Right cardiac atrium (tissue), 1 donor: ENCODE results near the genes SCRG1, CEP44, ADAM29 and SPATA4.

DNA sequence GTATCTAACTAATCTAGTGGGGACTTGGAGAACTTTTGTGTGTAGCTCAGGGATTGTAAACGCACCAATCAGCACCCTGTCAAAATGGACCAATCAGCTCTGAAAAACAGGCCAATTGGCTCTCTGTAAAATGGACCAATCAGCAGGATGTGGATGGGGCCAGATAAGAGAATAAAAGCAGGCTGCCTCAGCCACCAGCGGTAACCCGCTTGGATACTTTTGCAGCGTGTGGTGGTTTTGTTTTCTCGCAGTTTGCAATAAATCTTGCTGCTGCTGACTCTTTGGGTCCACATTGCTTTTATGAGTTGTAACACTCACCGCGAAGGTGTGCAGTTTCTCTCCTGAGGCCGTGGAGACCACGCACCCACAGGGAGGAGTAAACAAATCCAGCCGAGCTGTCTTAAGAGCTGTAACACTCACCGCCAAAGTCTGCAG lies 2.2 kb upstream of the AADAT start:
- PRO-cap = no peak

GRCh38 chr4:172705400-172705599 lies 463.3 kb upstream of the GALNT7 start:
- PRO-cap = no peak

GRCh38 chr4:172963613-172964006 lies 205.0 kb upstream of the GALNT7 start:
- PRO-cap = no peak

DNA sequence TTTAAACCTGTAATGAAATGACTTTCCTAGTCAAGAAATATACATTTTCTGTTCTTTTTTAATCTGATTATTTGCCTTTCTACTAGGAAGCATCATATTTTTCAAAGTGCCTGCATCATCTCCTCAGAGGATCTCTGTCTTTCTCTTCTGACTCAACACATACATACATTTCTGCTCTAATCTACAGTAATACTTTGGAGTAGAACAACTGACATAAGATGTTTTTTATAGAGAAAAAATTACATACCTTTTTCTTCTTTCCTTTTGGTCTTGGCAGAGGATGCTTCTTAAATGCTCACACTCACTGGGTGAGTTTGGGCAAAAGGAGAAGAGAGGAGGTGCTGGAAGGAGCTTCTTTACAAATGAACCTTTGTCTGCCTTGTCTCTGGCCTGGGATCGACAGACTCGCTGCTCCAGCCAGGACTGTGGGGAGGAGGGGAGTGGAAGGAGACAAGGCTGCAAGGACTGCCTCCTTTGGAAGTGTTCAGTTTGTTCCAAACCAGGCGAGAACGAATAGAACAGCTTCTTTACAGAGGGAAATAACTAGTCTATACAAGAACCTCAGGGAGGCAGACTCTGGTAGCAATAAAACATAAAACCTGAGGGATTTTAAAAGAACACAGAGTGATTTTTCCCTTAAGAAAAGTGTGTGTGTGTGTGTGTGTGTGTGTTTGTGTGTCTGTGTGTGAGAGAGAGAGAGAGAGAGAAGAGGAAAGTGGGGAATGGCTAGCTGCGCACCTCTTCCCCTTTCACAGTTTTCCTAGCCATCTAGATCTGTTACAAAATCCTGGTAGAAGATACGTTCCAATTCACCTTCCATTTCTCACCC lies at the start of gene SCRG1:
Gene SCRG1, minus strand, starts transcription at position 296 of the 829 bp plus-strand sequence.
- PRO-cap = no peak

DNA sequence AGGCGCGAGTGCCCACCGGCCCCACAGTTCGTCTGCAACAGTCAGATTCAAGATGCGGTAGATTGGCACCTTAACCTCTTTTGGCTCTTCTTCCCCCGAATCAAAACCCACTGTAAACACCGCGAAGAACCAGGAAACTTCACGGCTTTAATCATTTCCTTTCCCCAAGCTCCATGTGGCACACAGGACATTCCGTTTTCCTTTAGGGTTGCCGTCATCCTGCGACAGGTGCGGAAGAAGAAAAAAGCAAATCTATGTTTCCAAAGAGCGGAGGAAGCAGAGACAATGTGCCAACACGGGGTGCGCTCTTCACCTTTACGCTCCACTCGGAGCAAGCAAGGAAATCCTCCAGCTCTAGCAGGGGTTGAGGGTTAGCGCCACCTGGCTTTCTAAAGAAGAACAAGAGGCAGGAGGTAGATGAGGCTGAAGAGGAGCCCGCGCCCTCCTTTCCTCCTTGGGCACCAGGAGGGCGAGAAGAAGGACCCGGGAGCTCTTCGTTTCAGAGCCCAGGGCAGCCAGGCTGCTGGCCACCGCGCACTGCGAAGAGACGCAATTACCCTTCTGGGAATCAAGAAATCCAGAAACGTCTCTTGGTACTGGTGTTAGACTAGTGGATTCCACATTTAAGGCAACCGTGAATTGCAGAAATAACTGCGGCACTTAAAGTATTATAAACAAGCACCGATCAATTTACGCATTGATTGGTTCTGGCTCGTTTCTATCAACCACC lies 35.7 kb downstream of the HAND2 start:
- PRO-cap = no peak

DNA sequence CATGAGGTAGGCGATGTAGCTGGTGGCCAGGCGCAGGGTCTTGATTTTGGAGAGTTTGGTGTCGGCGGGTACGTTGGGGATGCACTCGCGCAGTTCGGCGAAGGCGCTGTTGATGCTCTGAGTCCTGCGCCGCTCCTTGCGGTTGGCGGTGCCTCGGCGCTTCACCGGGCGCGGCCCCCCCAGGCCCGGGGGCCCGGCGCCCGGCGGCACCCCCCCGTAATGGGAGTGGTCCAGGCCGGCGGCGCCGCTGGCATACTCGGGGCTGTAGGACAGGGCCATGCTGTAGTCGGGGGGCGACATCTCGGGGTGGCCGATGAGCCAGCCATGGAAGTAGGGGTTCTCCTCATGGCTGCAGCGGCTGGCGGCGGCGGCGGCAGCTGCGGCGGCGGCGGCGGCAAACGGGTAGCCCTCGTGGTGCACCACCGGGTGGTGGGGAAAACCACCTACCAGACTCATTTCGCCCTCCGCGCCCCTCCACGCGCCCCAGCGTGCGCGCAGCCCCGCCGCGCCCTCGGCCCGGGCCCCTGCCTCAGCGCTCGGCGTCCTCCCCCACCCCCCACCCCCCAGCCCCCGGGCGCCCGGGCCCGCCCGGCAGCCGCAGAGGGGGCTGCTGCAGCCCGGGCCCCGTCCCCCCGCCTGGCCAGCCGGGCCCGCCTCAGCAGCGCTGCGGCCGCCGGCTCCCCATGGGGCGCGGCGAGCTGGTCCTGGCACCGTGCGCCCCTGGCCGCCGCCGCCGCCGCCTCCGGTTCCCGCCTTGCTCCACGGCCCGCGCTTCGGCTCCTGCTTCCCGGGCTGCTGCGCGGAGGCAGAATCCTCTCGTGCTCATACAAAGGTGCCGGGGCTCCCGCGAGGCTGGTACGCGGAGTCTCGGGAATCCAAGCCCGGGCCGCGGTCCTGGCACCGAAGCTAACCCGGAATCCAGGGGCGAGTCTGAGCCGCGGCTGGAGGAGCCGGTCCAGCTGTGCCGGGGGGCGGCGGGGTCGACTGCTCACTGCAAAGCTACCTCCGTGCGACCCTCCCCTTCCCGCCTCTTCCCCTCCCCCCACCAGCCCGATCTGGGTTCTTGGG lies 861 bp downstream of the HAND2 start:
- PRO-cap = bidirectional peak, plus-strand start at position 283 of the sequence, minus-strand start at position 138 of the sequence; bidirectional peak, plus-strand start at position 637 of the sequence, minus-strand start at position 638 of the sequence

DNA sequence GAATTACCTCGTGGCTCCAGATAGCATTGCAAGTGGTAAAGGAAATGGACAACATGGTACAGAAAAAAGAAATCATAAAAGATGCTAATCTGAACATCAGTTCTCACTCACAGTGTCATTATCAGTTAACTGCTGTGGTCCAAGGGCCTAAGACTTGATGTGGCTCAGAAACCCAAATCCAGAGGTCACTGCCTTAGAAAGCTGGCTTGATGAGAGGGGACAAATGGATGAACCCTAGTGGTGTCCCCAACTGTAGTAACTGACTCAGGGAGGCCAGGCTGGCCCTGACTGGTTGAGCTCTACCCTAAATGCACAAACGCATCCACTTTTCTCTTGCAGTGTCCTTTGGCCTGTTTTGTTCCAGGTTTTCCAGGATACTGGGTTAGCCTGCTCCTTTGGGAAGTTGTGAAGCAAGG lies 2.6 kb upstream of the HAND2 start:
- PRO-cap = no peak

- PRO-cap = no peak
Observed at GRCh38 chr4:174282958-174283506, 435 bp downstream of the FBXO8 start.

GRCh38 chr4:174283507-174284590 lies at the start of gene CEP44:
Gene CEP44, plus strand, starts transcription at chr4:174283911.
- PRO-cap = bidirectional peak, plus-strand start at chr4:174283923, minus-strand start at chr4:174283651

- PRO-cap = no peak
Observed at GRCh38 chr4:174284591-174284801, 785 bp downstream of the CEP44 start.

DNA sequence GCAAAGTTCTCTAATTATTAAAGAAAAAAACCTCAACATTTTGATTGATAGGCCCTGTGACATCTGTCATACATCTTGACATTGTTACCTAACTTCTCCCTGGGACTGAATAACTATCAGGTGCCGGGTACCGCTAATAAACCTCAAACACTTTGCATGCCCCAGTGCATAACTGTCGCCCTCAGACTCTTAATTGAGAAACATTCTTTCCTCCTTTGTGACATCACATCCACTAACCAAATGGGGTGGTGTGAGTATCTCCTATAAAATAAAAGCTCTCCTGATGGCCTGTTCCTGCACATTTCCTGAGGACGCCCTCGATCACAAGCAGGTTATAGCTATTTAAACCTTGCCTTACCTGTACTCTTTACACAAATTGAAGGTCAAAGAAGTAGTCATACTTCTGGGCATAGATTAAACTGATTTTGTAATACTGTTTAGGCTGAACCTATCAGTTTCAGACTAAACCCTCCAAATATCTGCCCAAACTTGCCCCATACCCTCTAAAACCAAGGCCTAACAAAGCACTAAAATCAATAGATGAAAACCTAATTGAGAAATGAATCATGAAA lies at the start of gene ADAM29:
Gene ADAM29, plus strand, starts transcription at position 218 of the 572 bp plus-strand sequence.
- PRO-cap = no peak

DNA sequence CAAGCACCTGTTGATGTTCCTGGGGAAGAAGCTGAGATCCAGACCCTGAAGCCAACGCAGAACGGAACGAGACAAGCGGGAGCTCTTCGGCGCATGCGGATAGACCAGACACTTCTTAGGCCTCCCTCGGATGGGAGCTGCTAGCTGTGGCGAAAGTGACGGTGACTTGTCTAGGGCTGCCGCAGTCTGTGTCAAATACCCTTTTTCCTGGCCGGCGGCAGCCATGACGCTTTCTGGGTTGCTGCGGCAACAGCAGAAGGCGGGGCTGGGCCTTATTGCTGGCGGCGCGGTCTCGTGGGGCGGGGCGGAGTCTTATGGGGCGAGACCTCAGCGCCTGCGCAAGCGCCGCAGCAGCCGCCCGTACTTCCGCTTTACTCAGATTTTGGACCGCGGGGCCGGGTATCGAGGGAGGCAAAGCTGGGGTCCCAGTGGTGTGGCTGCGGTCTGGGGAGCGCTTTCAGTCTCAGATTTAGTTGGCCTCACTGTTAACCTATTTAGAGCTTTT lies at the start of gene SPATA4:
Gene SPATA4, minus strand, starts transcription at position 248 of the 505 bp plus-strand sequence.
- PRO-cap = bidirectional peak, plus-strand start at position 378 of the sequence, minus-strand start at position 142 of the sequence

- PRO-cap = no peak
Observed at GRCh38 chr4:176328620-176329149, 8.9 kb downstream of the SPCS3 start.

DNA sequence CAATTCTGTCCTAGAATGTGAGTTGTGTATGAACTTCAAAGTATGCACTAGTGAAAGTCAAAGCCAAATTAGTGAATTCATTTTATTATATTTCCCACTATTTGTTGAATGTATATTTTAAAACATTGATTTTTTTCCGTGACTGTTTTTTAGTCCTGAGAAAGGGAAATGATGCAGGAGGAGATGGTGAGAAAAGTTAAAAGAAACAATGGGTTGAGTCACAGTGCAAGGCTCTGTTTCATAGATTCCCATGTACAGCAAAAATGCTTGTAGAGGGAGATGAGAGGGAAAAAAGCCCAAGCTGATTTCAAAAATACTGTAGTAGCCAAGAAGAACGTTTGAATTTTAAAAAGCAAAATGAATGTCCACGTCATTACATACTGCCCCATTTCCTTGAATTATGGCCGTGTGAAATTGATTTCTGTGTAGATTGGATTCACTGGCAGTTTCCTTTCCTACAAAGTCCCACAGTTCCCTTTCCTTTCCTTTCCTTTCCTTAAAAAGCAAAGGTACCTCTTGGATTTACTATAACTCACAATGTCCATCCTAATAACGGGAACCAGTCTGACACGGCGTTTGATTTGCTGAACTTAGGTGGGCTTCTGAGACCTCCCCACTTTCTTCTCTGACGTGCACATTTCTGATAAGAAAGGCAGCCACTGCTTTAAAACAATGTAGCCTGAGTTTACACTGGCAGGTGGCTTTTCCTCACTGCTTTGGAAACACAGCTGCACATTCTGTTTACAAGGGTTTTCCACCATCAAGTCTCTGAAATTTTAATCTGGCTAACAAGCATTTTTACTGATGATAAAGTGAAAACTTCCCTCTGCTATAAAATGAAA lies 63.7 kb downstream of the SPCS3 start:
- PRO-cap = no peak

DNA sequence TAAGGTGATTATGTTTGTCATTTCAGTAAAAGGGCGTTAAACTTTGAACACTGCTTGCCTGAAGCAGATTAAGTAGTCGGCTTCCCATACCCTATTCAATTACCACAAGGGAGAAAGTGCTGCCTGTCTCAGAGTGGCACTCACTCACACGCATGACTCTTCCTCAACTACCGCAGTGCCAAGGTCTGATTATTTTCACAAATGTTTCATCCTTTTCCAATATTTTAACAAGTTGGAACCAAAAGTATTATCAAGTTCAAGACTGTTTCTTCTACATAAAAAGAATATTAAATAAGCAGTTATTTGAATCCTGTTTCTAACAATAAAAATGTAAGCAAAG lies 10.9 kb downstream of the VEGFC start:
- PRO-cap = no peak

DNA sequence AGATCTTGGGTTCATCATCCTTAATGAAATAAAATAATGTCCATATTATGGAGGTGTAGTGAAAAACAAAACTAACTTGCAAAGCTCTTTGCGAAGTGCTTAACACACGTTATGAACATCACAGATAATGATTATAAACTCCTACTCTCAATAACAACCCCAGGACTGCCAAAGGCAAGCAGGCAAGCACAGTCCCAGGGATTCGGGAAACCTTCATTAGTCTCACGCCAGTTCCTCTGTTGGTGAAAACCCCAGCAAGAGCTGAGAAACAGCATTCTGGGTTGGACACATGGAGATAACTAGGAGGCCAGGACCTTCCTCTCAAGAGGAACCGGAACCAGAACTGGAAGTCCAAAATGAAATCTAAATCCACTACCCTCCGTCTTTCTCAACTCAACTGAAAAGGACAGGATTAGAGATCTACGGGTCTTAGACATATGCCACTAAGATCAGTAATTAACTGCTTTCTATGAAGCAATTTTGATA lies 3.8 kb downstream of the VEGFC start:
- PRO-cap = no peak

- PRO-cap = no peak
Observed at GRCh38 chr4:177907607-177908200, 465.5 kb upstream of the AGA start.

GRCh38 chr4:178322880-178323222 lies 880.6 kb upstream of the AGA start:
- PRO-cap = no peak

- PRO-cap = no peak
Observed at GRCh38 chr4:179170359-179170745, 1728.1 kb upstream of the AGA start.

- PRO-cap = no peak
Observed at GRCh38 chr4:179465162-179465845, 2023.1 kb upstream of the AGA start.